Duodenum (tissue), 1 donor: ENCODE measurements around the gene NPS.

DNA sequence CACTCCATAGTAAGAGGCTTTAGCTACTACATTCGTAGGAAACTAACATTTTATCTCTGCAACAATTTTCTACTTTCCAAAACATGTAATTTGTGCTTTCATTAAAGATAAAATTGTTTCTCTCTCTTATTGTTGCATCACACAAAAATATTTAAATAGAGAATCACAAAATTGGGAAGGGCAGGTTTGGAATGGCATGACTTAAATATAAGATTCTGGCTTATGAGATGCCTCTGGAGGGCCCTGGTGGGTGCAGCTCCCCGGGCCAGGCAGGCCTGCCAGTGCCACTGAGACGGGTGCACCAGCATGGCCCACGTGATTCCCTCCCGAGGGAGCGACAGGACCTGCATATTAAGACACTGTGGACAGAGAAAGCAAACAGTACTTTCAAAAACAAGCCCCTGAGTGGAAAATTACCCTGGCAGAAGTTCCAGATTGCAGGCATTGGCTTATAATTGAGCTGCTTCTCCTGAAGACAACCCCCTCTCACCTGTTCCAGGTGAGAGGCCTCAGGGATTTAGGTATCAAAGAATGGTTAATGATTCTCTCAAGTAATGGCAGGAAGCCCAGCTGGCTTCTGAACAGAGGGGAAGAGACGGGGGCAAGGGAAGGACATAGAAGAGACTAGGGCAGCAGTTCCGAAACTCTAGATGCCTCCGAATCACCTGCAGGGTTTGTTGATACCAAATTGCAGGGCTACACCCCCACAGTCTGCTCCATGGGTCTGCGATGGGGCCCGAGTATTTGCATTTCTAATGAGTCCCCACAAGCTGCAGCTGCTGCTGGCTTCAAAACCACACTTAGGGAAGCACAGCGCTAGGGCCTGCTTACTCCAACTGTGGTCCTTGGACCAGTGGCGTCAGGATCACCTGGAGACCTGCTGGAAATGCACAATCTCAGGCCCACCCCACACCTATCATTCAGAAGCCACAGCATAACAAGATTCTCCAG lies 66.0 kb upstream of the DOCK1 start:
- PRO-cap: bidirectional peak, plus-strand start at position 584 of the sequence, minus-strand start at position 492 of the sequence

DNA sequence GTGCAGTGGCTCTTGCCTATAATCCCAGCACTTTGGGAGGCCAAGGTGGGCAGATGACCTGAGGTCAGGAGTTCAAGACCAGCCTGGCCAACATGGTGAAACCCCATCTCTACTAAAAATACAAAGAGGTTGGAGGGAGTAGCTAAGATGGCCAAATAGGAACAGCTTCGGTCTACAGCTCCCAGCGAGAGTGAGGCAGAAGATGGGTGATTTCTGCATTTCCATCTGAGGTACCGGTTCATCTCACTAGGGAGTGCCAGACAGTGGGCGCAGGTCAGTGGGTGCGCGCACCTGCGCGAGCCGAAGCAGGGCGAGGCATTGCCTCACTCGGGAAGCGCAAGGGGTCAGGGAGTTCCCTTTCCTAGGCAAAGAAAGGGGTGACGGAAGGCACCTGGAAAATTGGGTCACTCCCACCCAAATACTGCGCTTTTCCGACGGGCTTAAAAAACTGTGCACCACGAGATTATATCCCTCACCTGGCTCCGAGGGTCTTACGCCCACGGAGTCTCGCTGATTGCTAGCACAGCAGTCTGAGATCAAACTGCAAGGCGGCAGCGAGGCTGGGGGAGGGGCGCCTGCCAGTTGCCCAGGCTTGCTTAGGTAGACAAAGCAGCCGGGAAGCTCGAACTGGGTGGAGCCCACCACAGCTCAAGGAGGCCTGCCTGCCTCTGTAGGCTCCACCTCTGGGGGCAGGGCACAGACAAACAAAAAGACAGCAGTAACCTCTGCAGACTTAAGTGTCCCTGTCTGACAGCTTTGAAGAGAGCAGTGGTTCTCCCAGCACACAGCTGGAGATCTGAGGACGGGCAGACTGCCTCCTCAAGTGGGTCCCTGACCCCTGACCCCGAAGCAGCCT lies 23.3 kb upstream of the DOCK1 start:
- PRO-cap: no peak

DNA sequence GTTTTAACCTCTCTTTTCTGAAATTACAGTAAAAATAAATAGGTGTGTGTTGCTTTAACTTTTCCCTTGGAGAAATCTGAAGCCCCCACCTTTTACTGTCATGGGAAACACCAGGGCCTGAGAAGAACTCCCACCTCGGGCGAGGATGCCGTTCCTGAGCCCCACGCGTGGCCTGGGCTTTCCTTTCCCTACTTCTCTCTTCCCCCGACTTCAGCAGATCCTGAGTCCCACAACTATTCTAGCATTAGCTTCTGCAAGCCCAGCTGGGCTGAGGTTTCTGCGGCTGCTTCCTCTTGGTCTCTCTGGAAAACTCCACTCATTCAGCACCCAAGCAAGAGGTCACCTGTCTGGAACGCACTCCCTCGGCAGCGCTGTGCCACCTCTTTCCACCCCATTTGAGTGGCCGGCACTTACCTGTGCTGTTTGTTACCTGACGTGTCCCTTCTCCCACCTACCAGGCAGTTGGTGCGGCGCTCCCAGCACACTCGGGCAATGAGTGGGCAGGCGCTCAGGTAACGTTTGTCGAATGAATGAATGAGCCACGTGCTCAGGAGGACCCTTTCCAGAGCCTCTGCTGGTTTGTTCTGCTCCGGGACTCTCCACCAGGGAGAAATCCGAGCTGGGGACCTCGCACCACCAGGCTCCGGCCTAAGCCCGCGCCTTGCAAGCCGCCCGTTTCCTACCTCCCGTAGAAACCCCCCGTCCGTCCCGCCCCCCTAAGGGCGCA lies 639 bp upstream of the DOCK1 start:
- PRO-cap: no peak

GRCh38 chr10:126950249-126951196 lies 45.3 kb downstream of the DOCK1 start:
- PRO-cap: no peak

- PRO-cap: no peak
These were observed at the start of gene NPS for GRCh38 chr10:127549139-127549391. Gene NPS, plus strand, starts transcription at chr10:127549309.

DNA sequence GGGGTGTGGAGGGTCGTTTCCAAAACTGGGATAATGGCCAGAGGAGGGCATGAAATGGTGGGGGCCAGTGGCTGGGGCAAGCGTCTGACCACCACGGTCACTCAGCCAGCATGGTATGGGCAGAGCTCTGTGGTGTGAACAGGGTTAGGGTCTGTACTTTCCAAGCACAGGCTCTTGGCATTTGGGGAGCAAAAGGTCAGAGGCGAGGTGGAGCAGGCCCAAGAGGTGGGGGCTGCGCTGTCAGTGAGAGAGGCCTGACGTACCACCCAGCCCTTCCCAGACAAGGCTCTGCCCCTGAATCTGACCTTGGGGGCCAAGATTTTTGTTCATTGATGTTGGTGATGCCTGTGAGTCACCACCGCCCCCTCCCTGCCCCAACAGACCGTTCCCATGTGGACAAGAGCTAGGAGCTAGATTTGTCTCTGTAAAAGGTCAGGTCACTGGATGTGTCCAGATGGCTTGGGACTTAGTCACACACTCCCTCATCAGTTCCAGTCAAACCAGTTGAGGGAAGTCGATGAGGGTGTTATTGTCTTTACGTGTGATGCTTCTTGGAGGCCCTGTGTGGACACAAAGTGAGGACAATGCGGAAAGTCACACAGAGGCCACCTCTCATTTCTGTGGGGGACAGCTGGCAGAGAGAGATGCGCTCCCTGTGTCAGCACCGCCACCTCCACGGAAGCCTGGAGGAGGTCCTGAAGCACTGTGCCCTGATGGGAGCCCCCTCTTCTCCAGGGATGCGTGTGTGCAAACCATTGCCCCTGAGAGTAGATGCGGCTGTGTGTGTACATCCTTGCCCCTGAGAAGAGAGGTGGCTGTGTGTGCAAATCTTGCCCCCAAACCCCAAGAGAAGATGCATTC lies 1.8 kb downstream of the PTPRE start:
- PRO-cap: no peak

DNA sequence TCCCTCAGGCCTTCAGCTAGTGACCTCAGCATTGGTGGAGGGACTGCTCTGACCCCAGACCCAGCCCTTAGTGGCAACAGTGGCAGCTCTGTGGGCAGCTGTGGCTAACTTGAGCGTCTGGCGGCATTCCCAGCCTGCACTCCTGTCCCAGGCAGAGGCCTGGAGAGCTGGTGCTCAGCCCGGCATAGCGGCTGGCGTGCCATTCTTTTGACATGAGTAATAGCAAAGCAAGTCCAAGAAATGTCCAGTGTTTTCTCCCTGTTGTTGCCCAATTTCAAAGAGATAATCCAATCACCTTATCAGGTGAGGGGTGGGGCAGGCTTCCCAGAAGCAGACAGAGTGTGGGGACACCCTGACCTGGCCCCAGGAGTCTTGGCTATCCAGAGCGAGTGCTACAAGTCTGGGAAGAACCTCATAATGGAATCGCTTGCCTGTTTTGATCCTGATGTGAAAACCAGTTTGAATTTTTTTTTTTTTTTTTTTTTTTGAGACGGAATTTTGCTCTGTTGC lies 16.1 kb downstream of the PTPRE start:
- PRO-cap: no peak

- PRO-cap: no peak
These were observed 61.6 kb downstream of the PTPRE start for GRCh38 chr10:127968396-127968968.

GRCh38 chr10:127999281-127999613 lies 92.3 kb downstream of the PTPRE start:
- PRO-cap: bidirectional peak, plus-strand start at chr10:127999552, minus-strand start at chr10:127999451

GRCh38 chr10:128049326-128049503 lies 77.0 kb downstream of the MKI67 start:
- PRO-cap: no peak

GRCh38 chr10:128065483-128066580 lies 60.4 kb downstream of the MKI67 start:
- PRO-cap: no peak

GRCh38 chr10:128083129-128083923 lies 42.9 kb downstream of the MKI67 start:
- PRO-cap: no peak

GRCh38 chr10:128105148-128106049 lies 20.8 kb downstream of the MKI67 start:
- PRO-cap: no peak

DNA sequence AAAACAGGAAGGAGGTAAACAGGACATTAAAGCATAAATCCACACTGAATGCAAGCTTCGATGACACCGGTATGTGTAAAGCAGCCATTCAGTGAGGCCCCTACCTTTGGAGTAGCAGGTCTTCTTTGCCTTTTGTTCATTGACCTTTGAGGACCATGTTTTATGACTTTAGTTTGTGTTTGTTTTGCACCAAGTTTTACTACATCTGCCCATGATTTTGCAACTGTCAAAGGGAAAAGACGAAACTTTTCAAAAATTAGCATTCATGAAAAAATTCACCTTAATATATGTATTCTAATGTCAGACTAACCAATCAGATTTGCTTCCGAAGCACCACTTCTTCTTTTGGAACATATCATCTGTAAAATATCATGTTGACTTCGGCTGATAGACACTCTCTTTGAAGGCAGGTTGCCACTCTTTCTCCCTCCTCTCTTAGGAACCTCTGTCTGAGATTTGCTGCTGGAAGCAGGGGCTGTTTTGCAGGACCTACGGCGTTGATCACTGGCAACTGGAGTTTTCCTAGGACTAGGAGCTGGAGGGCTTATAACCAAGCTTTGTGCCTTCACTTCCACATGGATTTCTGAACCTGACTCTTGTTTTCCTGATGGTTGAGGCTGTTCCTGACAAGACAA lies 14.3 kb downstream of the MKI67 start:
- PRO-cap: no peak

GRCh38 chr10:128125427-128125741 lies 839 bp downstream of the MKI67 start:
- PRO-cap: no peak

- PRO-cap: no peak
These were observed 61.3 kb upstream of the MKI67 start for GRCh38 chr10:128187537-128187973.

GRCh38 chr10:129021280-129022177 lies 445.5 kb upstream of the MGMT start:
- PRO-cap: no peak

GRCh38 chr10:129777577-129777987 lies 186.5 kb downstream of the EBF3 start:
- PRO-cap: no peak

GRCh38 chr10:129964635-129965810 lies 949 bp upstream of the EBF3 start:
- PRO-cap: no peak

DNA sequence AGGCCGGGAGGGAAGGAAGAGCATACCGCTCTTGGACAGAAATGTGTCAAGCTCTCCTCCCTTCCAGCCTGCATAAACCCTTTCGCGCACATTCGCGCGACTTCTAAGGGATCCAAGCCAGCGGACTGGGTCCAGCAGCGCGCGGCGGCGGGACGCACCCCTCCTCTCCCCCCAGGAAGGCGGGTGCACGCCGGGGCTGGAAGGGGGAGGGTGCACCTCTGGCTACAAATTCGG lies 6.6 kb upstream of the EBF3 start:
- PRO-cap: no peak